Anterior vena cava (tissue), 1 donor: Measurements from ENCODE around the genes LMOD1 and RNPEP.

DNA sequence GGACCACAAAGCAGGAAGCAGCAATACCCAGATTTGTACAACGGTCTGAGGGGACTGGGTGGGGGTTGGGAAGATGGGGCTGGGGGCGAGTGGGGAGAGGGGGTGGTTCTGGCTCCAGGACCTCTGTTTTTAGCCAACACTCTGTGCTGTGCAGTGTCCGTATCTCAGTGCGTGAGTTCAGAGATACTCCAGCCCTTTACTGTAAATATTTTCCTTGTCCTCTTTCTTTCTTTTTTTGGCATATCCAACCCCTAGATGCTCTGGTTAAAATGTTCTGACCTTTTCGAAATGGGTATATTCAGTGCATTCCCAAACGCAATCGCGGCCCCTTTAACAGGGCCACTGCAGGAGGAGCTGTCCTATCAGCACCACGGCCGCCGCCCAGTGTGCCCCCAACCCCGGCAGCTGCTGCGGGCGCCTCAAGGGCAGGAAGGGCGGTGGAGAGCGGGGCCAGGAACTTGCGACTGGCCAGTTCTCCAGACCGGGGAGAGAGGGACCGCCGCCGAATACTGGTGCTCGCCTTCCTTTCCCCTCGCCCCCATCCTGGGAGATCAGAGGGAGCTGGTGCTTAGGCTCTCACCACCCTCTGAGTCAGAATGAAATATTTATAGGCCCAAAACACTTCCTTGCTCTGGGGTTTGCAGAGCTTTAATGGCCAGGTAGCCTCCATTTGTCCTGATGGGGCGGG, 75.2 kb downstream of the NAV1 start:
- PRO-cap, result no peak

DNA sequence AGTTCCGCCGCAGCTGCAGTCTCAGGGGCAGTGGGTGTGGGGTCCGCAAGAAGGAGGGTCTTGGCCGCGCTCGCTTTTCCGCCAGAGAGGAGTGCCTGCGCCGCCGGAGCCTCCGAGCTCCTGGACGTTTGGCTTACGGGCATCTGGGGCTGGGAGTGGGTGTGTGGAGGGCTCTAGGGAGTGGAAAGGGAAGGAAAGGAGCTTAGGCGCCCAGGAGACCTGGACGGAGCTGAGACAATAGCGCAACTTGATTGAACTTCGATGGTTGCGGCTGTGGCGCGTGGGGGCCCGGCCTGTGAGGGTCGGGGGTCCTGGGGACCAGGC, 88.8 kb upstream of the IPO9 start:
- PRO-cap, result no peak

DNA sequence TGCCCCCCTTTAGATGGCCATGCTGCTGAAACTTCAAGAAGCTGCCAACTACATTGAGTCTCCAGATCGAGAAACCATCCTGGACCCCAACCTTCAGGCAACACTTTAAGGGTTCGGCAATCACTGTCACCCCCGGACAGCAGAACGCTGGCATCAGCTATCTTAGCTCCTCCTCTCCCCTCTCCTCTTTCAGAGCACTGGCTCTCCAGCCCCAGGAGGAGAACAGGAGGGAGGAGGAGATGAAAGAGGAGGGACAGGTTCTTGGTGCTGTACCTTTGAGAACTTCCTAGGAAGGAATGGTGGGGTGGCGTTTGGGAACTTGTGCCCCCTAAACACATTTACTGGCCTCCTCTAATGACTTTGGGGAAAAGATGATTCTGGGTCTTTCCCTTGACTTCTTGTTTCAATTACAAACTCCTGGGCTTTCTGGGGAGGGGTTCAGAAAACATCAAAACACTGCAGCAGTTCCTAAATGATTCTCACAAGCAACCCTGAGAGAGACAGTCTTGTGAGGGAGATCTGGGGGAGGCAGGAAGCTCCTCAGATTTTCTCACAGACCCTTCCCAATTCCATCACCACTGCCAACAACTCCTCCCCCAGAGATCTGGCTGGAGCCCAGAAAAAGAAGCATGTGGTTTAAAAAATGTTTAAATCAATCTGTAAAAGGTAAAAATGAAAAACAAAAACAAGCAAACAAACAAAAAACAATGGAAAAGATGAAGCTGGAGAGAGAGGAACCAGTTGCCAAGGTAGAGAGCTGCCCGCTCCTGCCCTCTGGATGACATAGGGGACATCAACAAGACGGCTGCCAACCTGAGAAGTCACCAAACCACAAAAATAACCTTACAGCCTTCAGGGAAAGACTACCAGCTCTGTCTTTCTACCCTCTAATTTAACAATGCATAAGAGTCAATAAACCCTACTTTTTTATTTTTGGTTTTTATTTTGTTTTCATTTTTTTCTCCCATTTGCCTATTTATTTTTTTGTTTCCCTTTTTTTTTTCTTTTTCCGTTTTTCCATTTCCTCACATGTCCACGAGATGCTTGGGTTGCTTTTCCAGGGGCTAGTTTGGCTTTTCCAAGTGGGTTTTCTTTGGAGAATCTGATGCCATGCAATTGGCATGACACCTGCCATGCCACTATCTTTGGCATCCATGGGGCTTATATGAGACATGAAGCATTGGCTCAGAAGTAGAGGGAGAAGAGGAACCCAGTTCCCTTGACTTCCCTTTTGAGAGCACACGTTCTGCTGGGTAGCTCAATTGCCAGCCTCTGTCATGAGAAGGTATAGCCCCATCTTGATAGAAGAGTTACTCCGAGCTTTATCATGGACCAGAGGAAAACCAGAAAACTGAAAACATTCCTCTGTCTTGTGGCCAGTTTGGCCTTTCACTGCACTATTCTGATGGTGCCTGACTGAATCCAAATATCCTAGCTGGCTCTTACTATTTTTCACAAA, 8.6 kb upstream of the IPO9 start:
- PRO-cap, result no peak

GRCh38 chr1:201875764-201876861, 12.6 kb upstream of the SHISA4 start:
- PRO-cap, result no peak

DNA sequence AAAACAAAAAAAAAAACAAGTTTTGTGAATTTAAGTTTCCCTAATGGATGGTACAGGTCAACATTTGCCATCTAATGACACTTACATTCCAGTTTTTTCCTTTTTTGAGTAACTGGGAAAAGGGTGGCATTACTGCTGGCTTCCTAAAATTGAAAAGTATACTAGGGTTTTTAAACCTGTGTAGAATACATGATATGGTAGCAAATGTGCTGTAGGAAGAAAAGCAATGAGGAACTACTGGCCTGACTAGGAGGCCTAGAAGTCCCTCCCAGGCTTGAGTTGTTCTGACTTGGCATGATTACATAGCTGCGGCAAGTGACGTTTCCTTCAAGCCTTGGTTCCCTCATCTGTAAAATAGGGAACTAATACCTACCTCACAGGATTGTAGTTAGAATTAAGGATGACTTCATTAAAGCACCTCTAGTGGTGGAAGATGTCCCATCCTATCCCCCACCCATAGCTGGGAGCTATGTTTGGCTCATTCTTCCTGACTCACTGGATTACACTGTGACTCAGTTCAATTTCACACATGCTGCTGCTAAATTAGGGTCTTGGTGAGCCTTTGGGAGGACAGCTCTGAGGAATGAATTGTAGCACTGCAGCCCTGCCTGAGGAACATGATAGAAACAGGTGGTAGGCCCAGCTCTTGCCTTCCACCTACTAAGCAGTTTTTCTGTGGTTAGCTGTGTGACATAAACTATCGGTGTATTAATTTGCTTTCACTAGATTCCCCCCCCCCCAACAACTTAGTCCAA, 6.1 kb upstream of the SHISA4 start:
- PRO-cap, result no peak

GRCh38 chr1:201913437-201913751, 24.7 kb downstream of the SHISA4 start:
- PRO-cap, result no peak

DNA sequence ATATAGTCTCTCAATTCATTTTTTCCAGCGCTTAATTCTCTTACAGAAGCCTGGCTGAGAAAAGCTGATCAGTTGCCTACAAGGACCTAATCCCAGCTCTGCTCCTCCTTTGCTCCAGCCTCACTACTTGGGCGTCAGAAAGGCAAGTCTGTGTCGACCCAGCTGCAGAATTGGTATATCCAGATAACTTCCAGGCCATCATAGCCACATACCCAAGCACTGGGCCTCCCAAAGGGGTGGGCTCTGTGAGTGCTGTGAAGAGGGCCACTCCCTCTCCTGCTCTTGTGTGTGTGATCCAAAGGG, 18.1 kb downstream of the LMOD1 start:
- PRO-cap, result no peak

DNA sequence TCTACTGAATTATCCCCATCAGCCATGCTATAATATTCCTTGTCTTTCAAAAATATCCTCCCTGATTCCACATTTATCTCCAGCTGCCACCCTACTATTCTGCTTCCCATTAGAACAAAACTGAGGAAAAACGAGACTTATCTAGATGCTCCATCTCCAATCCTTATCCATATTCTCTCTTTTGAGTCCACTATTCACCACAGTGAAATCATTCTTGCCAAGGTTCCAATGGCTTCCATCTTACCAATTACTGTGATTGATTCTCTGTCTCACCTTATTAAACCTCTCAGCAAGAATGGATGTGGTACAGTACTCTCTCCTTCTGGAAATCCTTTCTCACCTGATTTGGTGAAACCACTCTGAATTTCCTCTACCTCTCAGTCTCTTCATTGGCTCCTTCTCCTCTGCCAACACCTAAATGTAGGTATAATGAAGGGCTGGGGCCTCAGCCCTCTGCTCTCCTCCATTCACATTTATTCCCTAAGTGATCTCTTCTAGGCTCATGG, 11.8 kb downstream of the LMOD1 start:
- PRO-cap, result no peak

DNA sequence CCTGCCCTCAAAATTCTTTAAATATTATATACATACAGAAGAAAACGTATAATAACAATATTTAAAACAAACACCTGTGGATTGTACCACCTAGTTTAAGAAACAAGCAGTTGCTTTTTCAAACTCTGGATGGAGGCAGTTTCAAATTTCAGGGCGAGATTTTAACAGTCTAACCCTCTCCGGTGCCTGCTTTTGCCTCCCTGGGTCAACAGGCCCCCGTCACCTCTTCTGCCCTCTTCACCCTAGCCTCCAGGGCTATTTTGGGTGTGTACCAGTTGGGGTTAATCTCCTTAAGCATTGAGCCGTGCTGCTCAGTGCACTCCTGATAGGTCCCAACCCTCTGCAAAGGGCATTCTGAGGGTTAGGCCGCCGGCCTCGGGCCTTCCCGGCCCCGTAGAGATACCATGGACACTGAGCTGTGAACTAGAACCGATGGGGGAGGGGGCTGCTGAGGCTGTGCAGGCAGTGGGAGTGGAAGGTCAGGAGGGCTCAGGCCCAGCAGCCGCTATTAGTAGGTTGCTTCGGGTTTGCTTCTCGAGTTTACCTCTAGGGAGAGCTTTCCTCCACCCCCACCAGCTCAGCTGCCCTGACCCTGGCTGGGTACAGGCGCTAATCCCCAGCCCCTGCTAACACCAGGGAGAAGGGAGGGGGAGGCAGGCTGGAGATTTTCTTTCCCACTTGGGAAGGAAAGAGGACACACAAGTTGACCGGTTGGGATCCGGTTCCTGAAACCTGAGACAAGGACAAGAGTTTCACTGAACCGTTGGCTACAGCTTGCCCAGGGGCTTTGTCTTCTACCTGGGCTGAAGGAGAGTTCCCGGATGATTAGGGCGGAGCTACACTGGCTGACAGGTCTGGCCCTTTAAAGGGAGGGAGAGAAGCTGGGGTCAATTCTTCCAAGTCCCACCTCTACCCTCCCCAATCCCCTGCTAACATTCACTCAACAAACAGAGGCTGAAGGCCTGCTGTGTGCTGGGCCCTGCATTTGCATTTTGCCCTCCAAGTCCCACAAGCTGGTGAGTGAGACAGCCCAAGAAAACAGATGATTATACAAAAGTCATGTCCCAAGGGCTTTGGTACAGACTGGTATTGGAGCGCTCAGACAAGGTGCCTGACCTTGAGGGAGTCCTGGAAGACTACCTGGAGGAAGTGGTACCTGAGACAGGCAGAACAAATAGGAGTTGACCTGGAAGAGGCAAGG, 4.7 kb downstream of the LMOD1 start:
- PRO-cap, result no peak

- PRO-cap, result bidirectional peak, plus-strand start at chr1:201946793, minus-strand start at chr1:201946484
Observed at GRCh38 chr1:201946106-201946961, at the start of gene LMOD1. Gene LMOD1 (minus strand): TSS chr1:201946548.

DNA sequence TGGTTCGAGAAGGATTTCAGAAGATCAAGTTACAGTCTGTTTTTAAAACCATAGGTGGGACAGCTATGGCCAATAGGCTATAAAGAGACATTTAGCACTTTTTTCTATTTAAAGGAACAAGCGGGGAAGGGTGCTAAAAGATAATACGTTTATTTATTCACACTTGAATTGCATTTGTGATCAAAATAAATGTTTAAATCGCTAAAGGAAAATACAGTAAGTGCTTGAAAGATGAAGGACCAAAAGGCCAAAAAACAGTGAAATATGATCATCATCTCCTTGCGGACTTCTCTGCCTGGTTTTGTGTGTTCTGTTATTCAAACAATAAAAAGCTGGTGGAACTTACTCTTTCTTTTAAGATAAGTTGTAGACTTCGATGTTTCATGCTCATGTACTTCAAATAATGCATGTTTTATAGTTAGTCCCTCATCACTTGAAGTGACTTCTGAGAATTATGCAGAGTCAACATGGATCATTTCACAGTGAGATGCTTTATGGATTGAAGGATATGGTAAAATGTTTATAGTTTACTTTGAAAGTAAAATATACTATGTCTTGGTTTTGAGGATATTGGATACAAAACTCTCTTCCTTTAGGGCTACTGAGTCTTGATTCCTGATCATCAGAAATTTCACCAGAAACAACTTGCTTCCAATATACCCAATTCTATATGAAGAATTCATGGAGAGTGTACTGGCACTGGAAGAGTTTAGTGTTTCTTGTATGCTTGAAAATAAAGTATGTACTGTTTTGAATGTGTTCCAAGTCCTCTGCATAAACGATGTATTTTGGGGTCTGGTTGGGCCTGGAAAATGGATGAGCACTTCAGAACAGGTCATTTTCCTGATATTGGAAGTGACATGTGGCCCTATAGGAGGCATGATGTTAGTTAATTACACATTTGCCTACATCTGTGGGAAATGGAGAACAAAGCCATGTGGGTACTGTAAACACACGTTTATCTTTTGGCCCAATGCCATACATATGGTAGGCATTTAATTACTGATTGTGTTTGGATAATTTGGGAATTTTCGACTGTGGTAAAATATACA, 12.5 kb upstream of the RNPEP start:
- PRO-cap, result no peak

GRCh38 chr1:201982433-201982824, at the start of gene RNPEP:
Gene RNPEP (plus strand): TSS chr1:201982648.
- PRO-cap, result bidirectional peak, plus-strand start at chr1:201982694, minus-strand start at chr1:201982483

DNA sequence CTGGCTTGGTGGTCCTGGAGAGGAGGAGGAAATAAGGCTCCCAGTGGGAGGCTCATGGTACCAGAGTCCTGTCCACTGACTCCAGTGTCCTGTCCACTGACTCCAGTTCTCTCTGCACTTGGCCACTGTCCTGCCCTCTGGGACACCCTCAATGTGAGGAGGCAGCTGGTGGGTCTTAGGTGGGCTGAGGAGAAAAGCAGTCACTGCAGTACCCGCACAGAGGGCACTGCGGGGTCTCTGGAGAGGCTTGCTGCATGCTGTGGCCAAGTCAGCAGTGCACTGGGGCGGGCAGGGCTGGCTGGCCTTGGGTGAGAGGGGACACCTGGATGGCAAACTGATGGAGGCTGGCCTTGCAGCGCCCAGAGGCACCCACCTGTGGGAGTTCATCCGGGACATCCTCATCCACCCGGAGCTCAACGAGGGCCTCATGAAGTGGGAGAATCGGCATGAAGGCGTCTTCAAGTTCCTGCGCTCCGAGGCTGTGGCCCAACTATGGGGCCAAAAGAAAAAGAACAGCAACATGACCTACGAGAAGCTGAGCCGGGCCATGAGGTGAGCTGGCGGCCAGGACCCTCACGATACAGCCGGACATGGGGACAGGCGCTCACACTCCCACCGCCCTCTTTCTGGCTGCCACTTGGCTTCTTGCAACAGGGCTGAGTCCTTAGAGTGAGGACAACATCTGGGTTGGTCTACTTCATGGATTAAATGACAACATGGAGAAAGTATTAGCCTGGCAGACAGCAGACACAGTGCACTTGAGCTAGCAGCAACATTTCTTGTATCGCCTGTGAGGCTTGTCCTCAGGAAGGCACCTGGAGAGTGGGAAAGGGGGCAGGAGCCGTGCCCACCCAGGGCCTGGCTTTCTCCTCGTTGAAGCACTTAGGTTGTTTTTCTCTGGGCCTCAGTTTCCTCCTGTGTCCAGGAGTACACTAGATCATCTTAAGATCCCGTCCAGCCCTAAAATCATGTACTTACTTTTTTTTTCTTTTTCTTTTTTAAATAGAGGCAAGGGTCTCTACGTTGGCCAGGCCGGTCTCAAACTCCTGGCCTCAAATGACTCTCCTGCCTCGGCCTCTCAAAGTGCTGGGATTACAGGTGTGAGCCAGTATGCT, 3.4 kb downstream of the ELF3 start:
- PRO-cap, result no peak

DNA sequence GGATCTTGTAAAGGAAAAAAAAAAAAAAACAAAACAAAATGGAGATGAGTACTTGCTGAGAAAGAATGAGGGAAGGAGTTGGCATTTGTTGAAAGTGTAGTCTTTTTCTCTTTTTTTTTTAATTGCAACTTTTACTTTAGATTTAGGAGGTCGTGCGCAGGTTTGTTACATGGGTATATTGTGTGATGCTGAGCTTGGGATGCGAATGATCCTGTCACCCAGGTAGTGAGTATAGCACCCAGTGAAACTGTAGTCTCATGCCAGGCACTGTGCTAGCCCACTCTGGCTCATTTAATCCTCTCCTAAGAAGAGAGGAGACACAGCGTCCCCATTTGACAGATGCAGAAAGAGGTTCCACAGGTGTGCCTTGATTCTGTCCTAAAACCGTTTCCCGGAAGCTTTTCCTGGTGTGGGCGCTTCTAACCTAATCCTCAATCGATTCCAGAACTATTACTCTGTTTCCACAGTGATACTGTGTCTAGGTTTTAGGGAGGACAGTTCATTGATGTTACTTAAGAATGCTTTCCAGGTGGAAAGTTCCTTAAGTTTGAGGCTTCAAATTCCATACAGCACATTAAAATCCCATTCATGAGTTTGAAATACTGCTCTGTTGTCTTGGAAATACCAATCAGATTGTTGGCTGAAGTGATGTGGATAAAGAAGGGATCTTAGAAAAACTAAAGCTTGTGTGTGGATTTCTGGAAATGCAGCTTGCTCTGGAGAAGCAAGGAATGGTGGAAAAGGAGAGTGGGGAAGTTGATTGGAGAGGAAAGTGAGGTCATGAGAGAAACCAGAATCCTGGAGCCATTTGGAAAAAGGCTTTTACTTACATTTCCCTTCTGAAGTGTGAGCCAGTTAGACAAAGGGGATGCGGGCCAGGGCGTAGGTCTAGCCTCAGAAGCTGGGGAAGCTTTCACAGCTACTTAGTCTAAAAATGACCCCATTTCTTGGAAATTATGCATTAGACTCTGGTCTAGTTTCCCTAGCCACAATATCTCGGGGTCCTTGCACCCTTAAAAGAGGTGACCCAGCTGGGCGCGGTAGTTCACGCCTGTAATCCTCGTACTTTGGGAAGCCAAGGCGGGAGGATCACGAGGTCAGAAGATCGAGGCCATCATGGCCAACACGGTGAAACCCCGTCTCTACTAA, 6.5 kb downstream of the ELF3 start:
- PRO-cap, result no peak

- PRO-cap, result no peak
Observed at GRCh38 chr1:202056832-202057287, 46.5 kb downstream of the ELF3 start.

- PRO-cap, result no peak
Observed at GRCh38 chr1:202088593-202088807, 34.2 kb upstream of the GPR37L1 start.

GRCh38 chr1:202106157-202107160, 16.3 kb upstream of the GPR37L1 start:
- PRO-cap, result no peak

- PRO-cap, result no peak
Observed at GRCh38 chr1:202133648-202134220, 10.8 kb downstream of the ARL8A start.

DNA sequence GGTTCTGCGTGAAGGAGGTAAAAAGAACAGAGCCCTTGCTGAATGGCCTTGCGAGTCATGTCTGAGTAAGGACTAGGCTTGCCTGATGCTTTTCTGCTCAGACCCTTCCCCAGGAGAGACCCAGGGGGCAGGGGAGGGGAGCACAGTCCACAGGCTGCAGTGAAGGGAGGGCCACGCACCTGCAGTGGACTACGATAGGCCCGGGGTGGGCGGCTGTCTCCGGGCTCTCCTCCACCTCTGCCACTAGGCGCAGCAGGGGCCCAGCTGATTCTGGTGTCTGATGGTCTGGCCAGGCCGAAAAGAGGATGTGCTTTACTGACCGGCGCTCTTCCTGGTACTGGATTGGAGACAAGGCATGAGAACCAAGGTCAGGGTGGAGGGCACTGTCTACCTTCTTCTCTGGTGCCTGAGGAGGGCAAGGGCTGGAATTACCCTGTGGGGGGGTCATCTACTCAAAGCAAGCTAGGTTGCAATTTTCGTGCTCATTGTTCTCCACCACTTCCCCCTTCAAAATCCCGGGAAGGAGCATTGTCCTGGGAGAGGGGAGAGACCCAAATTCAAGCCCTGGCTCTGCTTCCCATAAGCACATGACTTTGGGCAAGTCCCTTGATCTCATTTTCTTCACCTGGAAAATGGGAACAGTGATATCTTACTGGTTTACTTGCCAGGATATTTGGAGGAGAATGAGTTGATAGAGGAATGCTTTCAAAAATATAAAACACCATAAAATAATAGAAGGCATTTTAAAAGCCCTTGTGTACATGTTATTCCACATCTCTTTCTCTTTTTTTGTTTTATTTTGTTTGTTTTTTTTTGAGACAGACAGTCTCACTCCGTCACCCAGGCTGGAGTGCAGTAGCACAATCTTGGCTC, 7.8 kb downstream of the PTPN7 start:
- PRO-cap, result no peak

DNA sequence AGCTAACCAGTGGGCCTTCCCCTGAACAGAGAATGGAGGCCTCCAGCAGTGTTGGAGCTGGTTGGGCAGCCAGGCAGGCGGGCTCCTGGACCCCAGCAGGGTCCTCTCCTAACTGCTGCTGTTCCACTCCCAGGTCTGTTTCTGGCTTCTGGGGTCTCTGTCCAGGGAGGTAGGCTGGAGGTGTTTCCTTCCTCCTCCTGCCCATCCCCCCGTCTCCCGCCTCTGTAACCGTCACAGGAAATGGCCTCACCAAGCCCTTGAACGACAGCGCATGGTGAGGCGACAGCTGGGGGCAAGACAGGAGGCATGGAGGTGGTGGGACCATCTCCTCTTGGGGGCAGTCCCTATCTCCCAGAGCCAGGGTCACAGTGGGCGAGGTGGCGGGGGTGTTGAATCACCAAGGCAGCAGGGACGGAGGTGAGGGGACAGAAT, 539 bp downstream of the PTPN7 start:
- PRO-cap, result no peak